ENCODE measurements around the genes SLC4A10, FAP and IFIH1.

DNA sequence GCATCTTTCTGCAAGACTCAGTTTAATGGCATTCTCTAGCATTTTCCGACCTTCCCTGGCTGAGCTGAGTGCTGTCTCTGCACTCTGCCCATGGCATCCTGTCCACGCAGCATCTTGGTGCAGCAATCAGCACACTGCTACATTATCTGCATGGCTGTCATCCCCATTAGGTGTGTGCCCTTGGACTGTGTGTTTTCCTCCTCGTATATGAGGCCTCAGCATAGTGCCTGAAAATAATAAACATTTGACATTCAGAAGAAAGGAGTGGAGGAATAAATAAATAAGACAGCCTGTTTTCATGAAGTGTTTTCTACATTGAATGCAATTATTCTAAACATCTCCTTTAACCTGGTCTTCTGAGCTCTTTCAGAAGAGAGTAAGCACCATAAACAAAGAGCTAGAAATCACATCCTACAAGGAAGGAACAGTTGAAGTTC, 131.3 kb upstream of the ITGB6 start:
- PRO-cap, 10 experiments, result no peak in any of the 10 experiments

DNA sequence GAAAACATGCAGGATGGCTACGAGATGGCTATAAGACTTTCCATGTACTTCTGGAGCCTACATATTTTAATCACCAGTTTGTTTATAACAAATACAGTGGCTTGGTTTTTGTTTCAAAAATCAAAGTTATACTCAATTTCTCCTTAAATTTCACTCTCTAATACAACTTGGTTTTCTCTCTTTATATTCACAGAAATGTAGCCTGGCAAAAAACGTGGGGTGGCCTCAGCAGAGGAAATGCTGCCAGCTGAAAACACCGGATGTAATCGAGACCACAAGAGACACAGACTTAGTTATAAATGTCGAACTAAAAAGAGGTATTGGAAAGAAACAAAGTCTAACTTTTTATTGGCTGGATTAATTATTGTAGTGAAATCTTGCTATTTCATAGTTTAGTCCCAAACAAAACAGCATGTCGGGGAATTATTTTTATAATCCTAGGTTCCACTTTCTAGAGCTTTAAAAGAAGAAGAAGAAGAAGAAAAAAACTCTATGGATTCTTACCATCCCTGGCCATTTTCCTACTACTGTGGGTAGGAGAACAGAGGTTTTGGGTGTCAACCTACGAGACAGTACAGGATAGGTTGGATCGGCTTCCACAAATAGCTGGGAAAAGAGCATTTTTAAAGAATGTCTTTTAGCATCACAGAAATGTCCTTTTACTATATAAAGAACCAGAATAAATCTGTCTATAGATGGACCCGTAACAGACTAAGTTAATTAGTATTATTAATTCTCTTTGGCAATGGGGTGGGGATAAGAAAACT, 65.4 kb downstream of the RBMS1 start:
- PRO-cap, 10 experiments, result no peak in any of the 10 experiments

- PRO-cap, 10 experiments, result no peak in any of the 10 experiments
Observed at GRCh38 chr2:160474469-160474817, 19.2 kb downstream of the RBMS1 start.

- PRO-cap, 10 experiments, result no peak in any of the 10 experiments
Observed at GRCh38 chr2:160510534-160511006, 17.0 kb upstream of the RBMS1 start.

DNA sequence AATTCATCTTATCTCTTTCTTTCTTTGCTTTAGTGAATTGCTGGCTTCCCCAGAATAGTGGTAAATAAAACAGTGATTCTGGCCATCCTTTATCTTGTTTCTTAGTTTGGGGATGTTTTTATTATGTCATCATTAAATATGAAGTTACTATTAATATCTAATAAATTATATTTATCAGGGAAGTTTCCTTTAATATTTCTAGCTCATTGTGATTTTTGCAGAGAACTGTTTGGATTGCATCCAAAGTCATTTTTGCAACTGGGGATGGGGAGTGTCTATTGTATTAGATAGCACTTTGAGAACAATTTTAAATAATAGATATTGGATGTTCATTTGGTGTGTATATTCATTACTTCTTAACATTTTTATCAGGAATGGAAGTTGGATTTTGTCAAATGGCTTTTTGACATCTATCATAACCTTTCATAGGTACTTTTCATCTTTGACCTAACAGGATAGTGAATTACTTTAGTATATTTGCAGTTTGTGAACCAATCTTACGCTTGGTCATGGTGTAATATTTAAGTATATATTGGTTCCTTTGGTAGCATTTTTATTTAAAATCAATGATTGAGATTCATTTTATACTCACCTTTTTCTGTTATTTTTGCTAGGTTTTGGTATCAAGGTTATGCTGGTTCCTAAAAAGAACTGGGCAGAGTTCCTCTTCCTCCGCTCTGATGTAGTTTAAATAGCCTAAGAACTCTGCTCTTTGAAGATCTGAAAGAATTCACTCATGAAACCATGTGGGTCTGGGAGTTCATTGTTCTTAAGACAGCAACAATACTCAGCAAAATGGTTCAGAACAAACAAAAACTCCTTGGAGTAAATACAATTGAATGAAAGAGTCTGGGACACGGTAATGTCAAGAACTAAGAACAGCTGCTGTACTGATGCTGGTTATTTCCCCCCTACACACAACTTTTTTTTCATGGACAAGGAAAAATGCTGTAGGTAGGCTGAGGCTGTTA, 2.6 kb downstream of the TANK start:
- PRO-cap, 10 experiments, result no peak in any of the 10 experiments

GRCh38 chr2:161170791-161171755, 10.8 kb downstream of the TANK start:
- PRO-cap, 10 experiments, result no peak in any of the 10 experiments

DNA sequence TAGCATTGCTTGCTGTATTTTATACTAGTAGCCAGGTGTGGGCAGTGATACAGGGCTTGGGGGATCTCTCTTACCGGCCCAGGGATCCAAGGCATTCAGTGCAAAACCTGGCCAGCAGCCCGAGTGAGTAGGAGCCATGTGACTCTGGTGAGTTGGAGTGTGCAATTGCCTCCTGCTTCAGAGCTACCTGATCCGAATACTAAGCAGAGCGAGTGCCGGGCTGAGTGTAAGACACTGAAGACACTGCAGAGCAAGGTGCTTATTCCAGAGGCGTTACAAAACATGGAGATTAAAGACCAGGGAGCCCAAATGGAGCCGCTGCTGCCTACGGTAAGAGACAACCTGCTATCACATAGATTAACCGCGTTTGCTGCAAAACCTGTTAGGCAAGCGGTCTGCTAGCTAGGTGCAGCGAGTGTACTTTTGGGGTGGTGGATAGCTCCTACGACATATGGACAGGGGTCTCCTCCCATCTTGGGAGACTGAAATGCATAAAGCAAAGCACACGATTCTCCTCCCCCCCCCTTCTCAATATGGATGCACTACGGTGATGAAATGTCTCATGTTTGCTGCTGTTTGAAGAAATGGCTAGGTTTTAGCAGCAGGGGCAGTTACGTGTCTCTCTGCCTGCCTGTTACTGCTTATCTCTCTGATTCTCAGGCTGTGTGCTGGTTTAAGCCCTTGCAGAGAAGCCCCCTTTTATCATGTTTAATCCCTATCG, at the start of gene SLC4A10:
SLC4A10 (plus strand) TSS at position 180 of the 721 bp plus-strand sequence.
- PRO-cap, 10 experiments, result no peak in any of the 10 experiments

DNA sequence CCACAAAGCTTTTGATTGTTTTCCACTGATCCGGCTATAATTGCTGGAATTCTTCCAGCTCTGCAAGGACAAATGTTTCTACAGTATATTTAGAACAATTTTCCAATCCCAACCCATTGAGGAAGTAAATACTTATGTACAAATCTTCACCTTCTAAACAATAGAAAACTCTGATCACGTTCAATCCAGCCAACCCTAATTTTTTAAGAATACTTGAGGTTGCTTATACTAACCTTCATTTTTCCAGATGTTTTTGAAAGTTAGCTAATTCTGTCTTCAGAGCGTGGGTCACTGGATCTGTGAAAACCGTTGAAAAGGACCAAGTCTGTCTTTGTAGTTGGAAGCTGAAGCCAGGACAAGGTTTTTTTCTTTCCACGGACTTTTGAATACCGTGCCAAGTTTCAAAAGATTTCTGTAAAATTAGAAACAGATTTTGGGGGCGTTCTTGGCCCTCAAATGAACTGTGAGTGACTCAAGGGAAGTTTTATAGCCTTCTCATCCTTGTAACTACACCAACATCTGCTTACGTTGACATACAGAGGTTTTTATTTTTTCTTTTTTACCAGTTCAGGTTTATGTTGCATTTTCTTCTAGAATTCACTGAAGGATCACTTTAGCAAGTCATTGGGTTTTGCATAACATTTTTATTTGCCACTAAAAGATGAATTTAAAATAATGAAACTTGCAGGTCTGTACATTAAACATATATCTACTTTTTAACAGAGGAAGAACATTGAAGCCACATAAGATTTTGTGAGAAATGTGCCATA, at the start of gene FAP:
FAP (minus strand) TSS at position 357 of the 770 bp plus-strand sequence.
- PRO-cap, 10 experiments, result peak in 2 of 10 experiments; most common minus-strand start position 384 of the sequence (in 2)

DNA sequence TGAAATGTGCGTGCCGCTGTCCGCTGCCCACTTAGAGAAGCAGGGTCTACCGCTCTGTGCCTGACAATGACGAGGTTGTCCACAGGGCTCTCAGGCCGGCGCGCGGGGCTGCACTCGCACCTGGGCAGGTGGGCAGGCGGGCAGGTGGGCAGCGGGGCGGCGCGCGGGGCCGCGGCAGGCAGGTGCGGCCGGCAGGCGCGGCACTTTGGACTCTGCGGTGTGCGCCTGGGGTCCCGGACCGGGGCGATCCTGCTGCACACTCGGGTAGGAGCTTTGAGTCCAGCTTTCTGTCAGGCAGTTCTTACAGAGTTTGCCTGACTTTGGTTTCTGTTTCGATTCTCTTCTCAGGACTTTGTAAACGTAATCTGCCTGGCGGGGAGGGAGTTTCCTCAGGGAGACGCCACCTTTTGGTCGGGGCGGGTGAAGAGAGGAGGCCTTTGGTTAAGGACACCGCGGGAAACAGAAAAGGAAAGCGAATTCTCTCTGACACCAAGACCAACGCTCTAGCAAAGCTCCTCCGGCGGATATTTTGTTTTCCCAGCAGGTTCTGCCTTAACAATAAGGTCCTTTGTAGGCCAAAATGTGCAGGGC, at the start of gene IFIH1:
IFIH1 (minus strand) TSS at position 313 of the 591 bp plus-strand sequence.
- PRO-cap, 10 experiments, result peak in 10 of 10 experiments; most common plus-strand start position 470 of the sequence (in 9); most common minus-strand start position 312 of the sequence (in 4)

DNA sequence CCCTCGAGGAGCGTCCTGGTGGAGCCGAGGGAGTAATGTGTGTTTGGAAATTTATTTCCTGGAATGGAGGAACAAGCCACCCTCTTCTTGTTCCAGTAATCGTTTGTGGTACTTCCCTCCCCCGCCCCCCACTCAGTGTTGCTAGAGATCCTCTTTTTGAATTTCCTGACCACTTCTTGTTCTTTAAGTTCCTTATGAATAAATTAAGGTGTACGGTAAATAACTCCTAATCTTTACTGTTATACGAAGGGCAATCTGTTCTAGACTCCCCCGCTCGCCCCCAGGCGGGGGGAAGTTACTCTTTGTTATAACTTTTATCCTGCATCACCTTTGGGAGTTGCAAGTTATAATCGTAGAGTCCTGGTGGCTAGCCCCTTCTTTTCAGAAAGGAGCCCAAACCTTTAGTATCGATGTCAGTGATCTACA, 570 bp downstream of the GCA start:
- PRO-cap, 10 experiments, result no peak in any of the 10 experiments

- PRO-cap, 10 experiments, result no peak in any of the 10 experiments
Observed at GRCh38 chr2:164009838-164010605, 274.2 kb upstream of the FIGN start.

- PRO-cap, 10 experiments, result peak in 3 of 10 experiments; most common plus-strand start chr2:164621130 (in 3); most common minus-strand start chr2:164620900 (in 2)
Observed at GRCh38 chr2:164620654-164621349, 480 bp downstream of the GRB14 start.

DNA sequence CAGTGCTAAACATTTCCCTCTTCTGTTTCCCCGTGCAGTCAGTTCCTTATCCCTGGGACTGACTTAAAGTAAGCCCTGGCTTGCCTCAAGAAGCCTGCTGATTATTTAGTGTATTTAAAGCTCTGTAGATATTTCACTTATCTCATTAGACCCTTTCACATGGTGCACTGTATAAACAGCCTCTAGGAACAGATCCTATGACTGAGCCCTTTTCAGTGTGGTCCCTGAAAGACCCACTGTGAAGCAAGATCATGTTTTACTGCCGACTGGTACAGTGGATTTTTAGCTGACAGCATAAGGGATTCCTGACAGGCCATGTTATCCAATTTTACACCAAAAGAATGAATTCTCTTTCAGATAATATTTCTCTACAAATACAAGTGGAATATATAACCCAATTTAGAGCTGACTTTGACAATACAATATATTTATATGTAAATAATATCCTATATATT, 44.7 kb downstream of the SLC38A11 start:
- PRO-cap, 10 experiments, result no peak in any of the 10 experiments

DNA sequence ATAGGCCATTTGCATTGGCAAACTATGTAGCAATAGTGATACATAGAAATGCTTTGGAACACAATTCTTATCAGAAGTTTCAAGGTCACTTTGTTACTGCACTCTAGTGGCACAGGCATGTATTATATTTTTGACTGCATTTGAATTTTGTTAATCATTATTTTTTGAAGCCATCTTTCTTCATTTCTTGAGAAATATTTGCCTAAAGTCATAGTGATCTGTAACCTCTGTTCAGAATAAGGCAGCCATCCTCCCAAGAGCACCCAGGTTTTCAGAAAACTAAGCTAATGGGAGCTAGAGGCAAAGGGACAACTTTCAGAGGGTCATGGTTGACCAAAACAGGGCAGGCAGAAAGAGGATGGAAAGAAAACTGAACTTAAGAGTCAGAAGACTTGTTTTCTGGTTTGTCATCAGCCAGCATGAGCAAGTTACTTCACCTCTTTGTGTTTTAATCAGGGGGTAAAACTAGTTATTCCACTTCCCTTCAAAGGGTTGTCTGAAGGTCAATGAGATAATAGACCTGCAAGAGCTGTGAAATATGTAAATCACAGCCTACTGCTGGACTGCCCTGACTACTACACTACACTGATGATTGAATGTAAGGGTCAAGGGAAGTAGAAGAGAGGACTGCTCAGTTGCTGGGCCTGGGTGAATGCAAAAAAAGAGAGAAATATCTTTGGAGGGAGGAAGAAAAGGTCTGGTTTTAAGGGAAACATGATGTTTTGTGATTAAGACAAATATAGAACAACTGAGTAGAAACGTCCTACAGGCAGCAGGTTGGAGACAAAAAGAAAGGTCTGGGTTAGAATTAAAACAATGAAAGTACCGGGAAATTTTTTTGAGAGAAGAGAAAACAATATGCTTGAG, 41.4 kb downstream of the SLC38A11 start:
- PRO-cap, 10 experiments, result peak in 1 of 10 experiments; most common plus-strand start position 585 of the sequence (in 1); most common minus-strand start position 372 of the sequence (in 1)

- PRO-cap, 10 experiments, result peak in 1 of 10 experiments; most common minus-strand start chr2:165293847 (in 1)
Observed at GRCh38 chr2:165293733-165294189, 54.5 kb downstream of the SCN2A start.

DNA sequence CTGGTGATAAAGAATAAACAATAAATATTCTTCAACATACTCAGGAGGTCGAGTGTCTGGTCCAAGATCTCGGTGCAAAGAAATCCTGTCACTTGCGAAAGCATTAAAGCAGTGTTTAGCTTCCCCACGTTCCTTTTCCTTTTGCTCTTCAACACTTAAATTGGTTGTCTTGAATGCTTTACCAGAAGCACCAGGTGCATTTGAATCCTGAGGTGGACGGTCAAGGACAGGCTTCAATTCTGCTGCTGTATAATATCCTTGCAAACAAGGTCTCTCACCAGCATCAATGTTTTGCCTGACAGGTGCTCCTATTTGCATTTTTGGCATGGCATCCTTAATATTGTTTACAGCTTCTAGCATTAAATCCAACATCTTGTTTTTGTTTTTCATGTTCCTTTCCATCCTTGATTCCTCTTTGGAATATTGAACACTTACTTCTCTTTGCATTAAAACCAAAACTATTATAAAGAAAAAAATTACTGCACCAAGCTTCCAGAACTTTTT, 23.8 kb downstream of the GALNT3 start:
- PRO-cap, 10 experiments, result no peak in any of the 10 experiments

GRCh38 chr2:165794467-165795017, 495 bp upstream of the GALNT3 start:
- PRO-cap, 10 experiments, result peak in 5 of 10 experiments; most common plus-strand start chr2:165794738 (in 1); most common minus-strand start chr2:165794689 (in 4)

- PRO-cap, 10 experiments, result no peak in any of the 10 experiments
Observed at GRCh38 chr2:165904579-165904968, 49.0 kb downstream of the TTC21B start.

GRCh38 chr2:166149057-166149395, 21.2 kb upstream of the SCN1A start:
- PRO-cap, 10 experiments, result no peak in any of the 10 experiments

DNA sequence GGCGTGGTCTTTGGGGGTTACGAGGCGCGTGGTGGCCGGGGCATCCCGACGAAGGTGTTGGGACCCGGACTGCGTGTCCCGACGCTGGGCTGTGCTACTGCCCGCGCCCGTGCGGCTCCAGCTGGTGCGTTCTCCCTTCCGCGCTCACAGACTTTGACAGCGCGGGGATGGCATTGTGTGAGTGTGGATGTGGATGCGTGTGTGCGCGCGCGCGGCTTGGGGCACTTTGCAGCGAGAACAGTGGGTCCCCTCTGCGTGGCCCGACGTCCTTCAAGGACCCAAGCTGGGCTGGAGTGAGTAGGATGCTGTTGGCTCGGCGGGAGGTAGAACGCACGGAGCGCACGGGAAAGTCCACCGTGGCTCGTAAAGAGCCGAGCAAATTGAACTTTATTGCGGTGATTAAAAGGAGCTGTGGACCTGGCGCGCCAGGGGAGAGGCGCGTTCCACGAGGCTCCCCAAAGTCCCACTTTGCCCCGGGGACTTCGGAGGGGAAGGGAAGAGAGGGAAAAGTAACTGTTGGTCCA, 640 bp downstream of the B3GALT1 start:
- PRO-cap, 10 experiments, result no peak in any of the 10 experiments

All from Metastatic Breast Carcinoma in the Brain (tissue), 10 donors.